Upper lobe of left lung (tissue), 5 donors: ENCODE results near the gene TBC1D4.

- PRO-cap, 2 experiments, result no peak in any of the 2 experiments
- RAMPAGE, long total RNA, 4 experiments, result no peak in any of the 4 experiments
Observed at GRCh38 chr13:73338449-73338939, 279.7 kb downstream of the KLF5 start.

- PRO-cap, 2 experiments, result no peak in any of the 2 experiments
- RAMPAGE, long total RNA, 4 experiments, result no peak in any of the 4 experiments
Observed at GRCh38 chr13:73984947-73985569, 926.3 kb downstream of the KLF5 start.

DNA sequence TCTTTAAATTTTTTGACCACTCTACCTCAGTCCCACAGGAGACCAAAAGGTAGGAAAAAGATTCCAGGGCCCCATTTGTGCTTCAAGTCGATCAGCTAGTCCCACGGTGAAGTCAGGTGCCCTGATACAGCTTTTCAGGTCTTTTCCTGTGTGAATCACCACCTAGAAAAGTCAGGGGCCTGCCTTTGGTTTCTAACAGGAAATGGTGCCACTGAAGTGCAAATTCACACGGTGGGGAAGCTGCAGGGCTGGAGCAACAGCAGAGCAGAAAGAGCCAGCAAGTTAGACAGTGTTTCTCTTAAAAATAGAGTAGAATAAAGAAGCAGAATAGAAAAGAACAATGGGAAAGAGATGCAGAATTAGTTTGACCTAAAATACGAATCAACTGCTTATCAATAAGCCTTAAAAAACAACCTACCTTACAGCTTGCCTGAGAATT, 968.0 kb downstream of the KLF5 start:
- PRO-cap, 2 experiments, result no peak in any of the 2 experiments
- RAMPAGE, long total RNA, 4 experiments, result no peak in any of the 4 experiments

DNA sequence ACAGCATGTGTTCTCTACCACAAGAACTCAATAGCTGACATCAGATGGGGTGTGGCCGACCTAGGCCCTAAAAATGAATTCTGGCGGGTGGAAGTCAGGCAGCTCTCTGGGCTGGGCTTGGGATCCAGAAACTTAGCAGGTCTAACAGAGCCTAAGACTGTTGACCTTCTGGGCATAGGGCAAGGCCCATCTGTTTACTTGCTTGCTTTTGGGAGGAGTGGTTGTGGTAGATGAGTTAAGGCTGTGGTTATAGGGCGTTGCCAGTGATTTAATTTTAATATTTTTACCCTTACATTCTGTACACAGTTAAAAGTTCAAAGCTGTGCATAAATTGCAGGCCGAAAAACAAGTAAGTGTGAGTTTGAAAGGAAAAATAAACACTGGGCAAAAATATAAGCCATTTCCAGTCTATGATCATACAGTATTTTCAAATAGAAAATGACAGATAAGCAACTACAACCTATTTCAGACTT, 1071.1 kb downstream of the KLF5 start:
- PRO-cap, 2 experiments, result no peak in any of the 2 experiments
- RAMPAGE, long total RNA, 4 experiments, result no peak in any of the 4 experiments

- PRO-cap, 2 experiments, result no peak in any of the 2 experiments
- RAMPAGE, long total RNA, 4 experiments, result no peak in any of the 4 experiments
Observed at GRCh38 chr13:74132656-74132972, 1073.8 kb downstream of the KLF5 start.

DNA sequence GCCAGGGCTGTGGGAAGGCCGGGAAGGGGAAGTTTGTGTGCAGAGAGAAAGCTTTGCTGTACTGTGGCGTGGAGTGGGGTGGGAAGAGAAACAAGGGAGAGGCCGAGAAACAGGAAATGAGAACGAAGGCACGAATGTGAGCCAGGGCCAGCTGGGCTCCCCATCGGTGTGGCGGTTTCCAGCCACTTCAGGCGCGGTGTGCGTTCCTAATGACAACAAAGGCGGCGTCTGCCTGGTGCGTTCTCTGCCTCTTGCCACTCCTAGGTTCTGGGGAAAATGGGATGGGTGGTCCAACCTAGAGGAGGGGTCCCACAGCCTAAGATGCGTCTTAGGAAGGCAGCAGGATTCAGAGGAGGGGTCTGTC, 1076.9 kb downstream of the KLF5 start:
- PRO-cap, 2 experiments, result no peak in any of the 2 experiments
- RAMPAGE, long total RNA, 4 experiments, result no peak in any of the 4 experiments

GRCh38 chr13:74162201-74162668, 1103.4 kb downstream of the KLF5 start:
- PRO-cap, 2 experiments, result no peak in any of the 2 experiments
- RAMPAGE, long total RNA, 4 experiments, result no peak in any of the 4 experiments

DNA sequence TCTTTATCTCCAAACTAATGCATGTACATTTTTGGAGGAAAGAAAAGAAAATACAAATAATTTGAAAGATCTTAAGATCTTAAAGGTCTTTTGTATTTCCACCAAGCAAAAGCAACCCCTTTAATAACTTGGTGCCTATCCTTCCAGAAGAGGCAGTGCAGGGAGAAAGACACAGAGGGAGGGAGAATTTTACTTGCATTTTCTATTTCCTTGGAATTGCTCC, 1143.2 kb downstream of the KLF5 start:
- PRO-cap, 2 experiments, result no peak in any of the 2 experiments
- RAMPAGE, long total RNA, 4 experiments, result no peak in any of the 4 experiments

- PRO-cap, 2 experiments, result peak in 1 of 2 experiments; most common minus-strand start chr13:74906502 (in 1)
- RAMPAGE, long total RNA, 4 experiments, result no peak in any of the 4 experiments
Observed at GRCh38 chr13:74906420-74906773, 575.6 kb downstream of the TBC1D4 start.

- PRO-cap, 2 experiments, result no peak in any of the 2 experiments
- RAMPAGE, long total RNA, 4 experiments, result no peak in any of the 4 experiments
Observed at GRCh38 chr13:75329724-75330170, 152.2 kb downstream of the TBC1D4 start.

DNA sequence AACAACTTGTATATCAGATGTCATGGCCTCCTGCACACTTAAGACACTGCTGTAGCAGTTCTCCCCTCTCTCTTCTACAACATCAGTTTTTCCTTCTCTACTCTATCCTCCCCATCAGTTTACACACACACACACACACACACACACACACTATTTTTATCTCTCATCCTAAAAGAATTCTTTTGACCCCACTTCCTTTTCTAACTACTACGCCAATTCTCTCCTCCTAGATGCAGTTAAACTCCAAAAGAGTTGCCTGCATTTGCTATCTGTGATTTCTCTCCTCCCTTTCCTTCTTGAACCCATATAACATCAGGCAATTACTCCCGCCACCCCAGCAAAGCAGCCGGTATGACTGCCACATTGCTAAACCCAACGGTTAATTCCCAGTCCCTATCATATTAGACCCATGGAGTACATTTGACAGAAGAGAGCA, 90.9 kb downstream of the TBC1D4 start:
- PRO-cap, 2 experiments, result no peak in any of the 2 experiments
- RAMPAGE, long total RNA, 4 experiments, result no peak in any of the 4 experiments

- PRO-cap, 2 experiments, result no peak in any of the 2 experiments
- RAMPAGE, long total RNA, 4 experiments, result no peak in any of the 4 experiments
Observed at GRCh38 chr13:75443488-75444140, 38.4 kb downstream of the TBC1D4 start.

- PRO-cap, 2 experiments, result peak in 2 of 2 experiments; most common plus-strand start chr13:75482237 (in 1); most common minus-strand start chr13:75482157 (in 1)
- RAMPAGE, long total RNA, 4 experiments, result start-site peak on the minus strand in 3 of 4 experiments, at chr13:75482067-75482659 at its widest, 28 to 49 reads per replicate
Observed at GRCh38 chr13:75481815-75482781, at the start of gene TBC1D4. TSS of gene TBC1D4 (minus strand) at chr13:75482169.

- PRO-cap, 2 experiments, result no peak in any of the 2 experiments
- RAMPAGE, long total RNA, 4 experiments, result no peak in any of the 4 experiments
Observed at GRCh38 chr13:75694739-75695118, 58.6 kb downstream of the LMO7 start.

GRCh38 chr13:75807849-75808284, 171.7 kb downstream of the LMO7 start:
- PRO-cap, 2 experiments, result no peak in any of the 2 experiments
- RAMPAGE, long total RNA, 4 experiments, result no peak in any of the 4 experiments

GRCh38 chr13:76747144-76747602, 139.0 kb downstream of the KCTD12 start:
- PRO-cap, 2 experiments, result no peak in any of the 2 experiments
- RAMPAGE, long total RNA, 4 experiments, result no peak in any of the 4 experiments

DNA sequence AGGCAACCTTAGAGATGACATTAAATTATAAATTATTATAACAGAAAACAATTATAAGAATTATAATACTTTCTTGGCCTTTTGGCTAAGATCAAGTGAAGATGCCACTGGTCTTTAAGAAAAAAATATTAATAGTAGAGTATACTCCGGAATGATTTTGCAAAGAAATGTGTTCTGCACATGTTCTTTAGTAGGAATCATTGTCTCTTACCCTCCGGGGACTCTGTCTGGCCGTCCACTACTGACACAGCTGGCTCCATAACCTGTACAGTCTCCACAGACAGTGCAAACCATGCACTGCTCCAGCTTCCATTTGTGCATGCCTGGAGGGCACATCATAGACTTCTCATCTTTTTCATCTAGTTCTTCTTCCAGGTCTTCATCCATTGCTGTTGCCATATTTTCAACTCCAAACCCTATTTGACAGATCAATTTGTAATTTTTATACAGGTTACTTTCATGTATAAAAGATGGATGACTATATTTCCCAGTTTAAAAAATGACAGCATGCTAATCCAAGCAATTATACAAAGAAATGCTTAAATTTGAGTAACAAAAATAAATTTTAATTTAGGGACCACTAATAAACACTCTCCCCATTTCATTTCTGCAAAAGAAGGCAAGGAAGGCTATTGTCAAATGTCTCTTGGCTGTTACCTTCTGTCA, 75.8 kb downstream of the MYCBP2 start:
- PRO-cap, 2 experiments, result no peak in any of the 2 experiments
- RAMPAGE, long total RNA, 4 experiments, result start-site peak on the minus strand in 1 of 4 experiments, centred at position 302 of the sequence, 38 reads per replicate

GRCh38 chr13:77288119-77288693, 38.7 kb downstream of the MYCBP2 start:
- PRO-cap, 2 experiments, result no peak in any of the 2 experiments
- RAMPAGE, long total RNA, 4 experiments, result no peak in any of the 4 experiments

- PRO-cap, 2 experiments, result no peak in any of the 2 experiments
- RAMPAGE, long total RNA, 4 experiments, result no peak in any of the 4 experiments
Observed at GRCh38 chr13:77298032-77298724, 28.7 kb downstream of the MYCBP2 start.

DNA sequence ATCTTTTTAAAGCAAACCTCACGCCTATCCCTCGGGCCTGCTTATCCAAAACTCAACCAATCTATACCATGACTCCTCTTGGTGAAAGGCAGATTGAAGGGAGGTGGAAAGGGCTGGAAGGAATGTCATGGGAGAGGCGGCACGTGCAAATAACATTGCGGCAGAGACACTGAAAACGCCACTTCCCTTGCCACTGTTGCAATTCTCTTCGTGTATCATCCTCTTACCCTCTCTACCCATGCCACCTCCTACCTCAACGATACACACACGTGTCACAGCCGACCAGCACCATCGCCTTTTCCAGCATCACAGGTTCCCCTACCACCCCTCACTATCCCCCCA, 1.0 kb downstream of the MYCBP2 start:
- PRO-cap, 2 experiments, result peak in 1 of 2 experiments; most common minus-strand start position 198 of the sequence (in 1)
- RAMPAGE, long total RNA, 4 experiments, result no peak in any of the 4 experiments